Occipital lobe (tissue), 2 donors: Measurements from ENCODE around the gene HCAR1.

GRCh38 chr12:122051106-122051621 lies 27.4 kb upstream of the MLXIP start:
- RAMPAGE, long total RNA, result no peak

GRCh38 chr12:122077899-122078648 lies 482 bp upstream of the MLXIP start:
- RAMPAGE, long total RNA, result no peak

GRCh38 chr12:122093603-122094531 lies 15.3 kb downstream of the MLXIP start:
- RAMPAGE, long total RNA, result no peak

GRCh38 chr12:122136543-122137083 lies 37.4 kb downstream of the IL31 start:
- RAMPAGE, long total RNA, result no peak

- RAMPAGE, long total RNA, result no peak
These were observed 1.6 kb downstream of the LRRC43 start for GRCh38 chr12:122184475-122185041.

- RAMPAGE, long total RNA, result no peak
These were observed 2.4 kb downstream of the B3GNT4 start for GRCh38 chr12:122205858-122206407.

DNA sequence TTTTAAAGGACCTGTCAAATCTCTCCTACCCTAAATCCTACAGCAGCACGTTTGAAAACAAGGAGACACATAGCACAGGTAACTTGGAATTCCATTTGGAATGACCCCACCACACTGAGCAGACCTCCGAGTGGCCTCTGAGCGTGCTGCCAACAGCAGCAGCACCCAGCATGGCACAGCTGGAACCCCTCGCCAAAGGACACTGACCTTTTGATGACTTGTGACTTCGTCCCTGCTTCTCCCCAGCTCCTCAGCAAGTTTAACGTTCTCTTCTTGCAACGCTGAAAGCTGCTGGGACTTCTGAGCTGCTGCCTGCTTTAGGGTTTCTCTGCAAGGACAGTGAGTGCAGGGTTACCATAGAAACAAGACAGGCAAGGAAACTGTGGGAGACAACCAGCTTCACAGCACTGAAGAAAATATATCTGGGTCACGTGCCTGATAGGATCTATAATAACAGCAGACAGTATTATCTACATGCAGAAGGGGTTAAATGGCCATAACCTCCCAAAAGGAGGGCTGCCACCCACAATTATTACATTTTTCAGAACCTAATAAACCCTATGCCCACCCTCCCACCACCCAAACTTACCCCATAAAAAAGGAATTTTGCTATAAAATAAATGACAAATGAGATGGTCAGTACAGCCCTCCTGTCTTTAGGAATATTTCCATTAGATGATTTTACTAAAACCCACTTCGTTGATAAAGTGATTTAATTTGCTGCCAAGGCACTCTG lies 43.4 kb upstream of the VPS33A start:
- RAMPAGE, long total RNA, result no peak

- RAMPAGE, long total RNA, result no peak
These were observed 66.7 kb upstream of the VPS33A start for GRCh38 chr12:122332946-122333434.

GRCh38 chr12:122363732-122364273 lies 58.7 kb downstream of the CLIP1 start:
- RAMPAGE, long total RNA, result no peak

DNA sequence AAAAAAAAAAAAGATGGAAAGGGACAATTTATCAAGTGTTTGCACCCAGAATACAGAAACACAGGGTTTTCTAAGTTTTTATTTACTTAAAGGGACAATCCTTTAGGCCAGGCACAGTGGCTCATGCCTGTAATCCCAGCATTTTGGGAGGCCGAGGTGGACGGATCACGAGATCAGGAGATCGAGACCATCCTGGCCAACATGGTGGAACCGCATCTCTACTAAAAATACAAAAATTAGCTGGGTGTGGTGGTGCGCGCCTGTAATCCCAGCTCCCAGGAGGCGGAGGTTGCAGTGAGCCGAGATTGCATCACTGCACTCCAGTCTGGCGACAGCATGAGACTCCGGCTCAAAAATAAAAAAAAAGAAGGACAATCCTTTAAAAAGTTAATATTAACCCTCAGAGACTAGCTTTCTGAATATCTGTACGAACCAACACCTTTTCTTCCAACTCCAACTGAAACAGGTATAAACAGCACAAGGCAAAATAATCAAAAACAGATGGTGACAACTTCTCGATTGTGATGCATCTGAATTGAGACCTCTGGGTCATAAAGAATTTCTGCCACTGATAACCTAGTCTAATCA lies 27.9 kb downstream of the CLIP1 start:
- RAMPAGE, long total RNA, result no peak

DNA sequence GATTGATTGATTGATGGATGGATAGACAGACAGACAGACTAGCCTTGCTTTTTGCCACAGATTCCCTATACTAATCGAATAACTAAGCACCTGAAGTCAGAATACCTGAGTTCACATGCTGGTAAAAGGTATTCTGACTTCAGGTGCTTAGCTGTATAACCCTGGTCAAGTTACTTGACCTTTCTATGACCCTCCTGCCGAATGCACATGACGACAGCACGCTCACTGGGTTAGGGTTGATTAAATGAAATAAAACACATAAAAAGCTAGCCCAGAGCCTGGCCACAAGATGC lies 1.6 kb downstream of the CLIP1 start:
- RAMPAGE, long total RNA, result no peak

- RAMPAGE, long total RNA, result no peak
These were observed 878 bp downstream of the CLIP1 start for GRCh38 chr12:122421235-122422347.

- RAMPAGE, long total RNA, result no peak
These were observed 2.8 kb upstream of the ZCCHC8 start for GRCh38 chr12:122503382-122503991.

- RAMPAGE, long total RNA, result no peak
These were observed 3.6 kb upstream of the ZCCHC8 start for GRCh38 chr12:122503992-122504984.

GRCh38 chr12:122592350-122593044 lies 65.4 kb downstream of the KNTC1 start:
- RAMPAGE, long total RNA, result no peak

- RAMPAGE, long total RNA, result no peak
These were observed 4.6 kb downstream of the HCAR1 start for GRCh38 chr12:122725888-122726568.

- RAMPAGE, long total RNA, result no peak
These were observed 1.1 kb downstream of the HCAR1 start for GRCh38 chr12:122729486-122730008.

- RAMPAGE, long total RNA, result no peak
These were observed at the start of gene HCAR1 for GRCh38 chr12:122730274-122731471. Gene HCAR1, minus strand, starts transcription at chr12:122730844.

DNA sequence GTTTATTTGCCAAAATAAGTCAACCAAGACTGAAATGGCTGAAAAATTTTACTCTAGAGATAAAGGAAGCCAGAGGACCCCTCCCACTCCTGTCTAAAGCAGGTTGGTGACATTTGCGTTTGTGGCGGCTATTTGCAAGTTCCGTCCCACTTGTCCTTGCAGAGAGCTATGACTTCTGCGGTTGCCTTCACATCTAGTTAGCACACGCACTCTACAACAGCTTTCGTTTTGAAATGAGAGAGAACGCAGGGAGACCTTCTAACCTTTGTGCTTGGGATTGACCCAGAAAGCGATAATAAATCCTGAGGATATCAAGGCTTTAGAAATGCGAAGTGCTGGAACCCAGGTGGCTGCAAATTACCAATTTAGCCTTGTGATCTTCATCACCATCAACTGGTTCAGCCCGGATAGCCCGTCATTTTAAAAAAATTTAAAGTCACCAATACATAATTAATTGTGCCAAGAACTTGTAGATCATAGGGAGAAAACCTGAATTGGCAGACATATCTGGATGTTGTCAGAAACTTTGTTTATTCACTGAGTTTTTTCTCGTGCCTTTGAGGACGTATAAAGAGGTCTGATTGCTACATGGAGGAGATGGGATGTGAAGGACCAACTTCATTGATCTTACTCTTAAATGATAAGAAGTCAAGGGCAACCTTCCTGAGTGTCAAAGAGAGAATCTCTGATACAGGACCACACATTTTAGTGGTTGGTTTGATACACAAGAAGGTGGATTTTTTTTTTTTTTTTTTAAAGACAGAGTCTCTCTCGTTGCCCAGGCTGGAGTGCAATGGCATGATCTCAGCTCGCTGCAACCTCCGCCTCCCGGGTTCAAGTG lies 1.5 kb downstream of the HIP1R start:
- RAMPAGE, long total RNA, result no peak

DNA sequence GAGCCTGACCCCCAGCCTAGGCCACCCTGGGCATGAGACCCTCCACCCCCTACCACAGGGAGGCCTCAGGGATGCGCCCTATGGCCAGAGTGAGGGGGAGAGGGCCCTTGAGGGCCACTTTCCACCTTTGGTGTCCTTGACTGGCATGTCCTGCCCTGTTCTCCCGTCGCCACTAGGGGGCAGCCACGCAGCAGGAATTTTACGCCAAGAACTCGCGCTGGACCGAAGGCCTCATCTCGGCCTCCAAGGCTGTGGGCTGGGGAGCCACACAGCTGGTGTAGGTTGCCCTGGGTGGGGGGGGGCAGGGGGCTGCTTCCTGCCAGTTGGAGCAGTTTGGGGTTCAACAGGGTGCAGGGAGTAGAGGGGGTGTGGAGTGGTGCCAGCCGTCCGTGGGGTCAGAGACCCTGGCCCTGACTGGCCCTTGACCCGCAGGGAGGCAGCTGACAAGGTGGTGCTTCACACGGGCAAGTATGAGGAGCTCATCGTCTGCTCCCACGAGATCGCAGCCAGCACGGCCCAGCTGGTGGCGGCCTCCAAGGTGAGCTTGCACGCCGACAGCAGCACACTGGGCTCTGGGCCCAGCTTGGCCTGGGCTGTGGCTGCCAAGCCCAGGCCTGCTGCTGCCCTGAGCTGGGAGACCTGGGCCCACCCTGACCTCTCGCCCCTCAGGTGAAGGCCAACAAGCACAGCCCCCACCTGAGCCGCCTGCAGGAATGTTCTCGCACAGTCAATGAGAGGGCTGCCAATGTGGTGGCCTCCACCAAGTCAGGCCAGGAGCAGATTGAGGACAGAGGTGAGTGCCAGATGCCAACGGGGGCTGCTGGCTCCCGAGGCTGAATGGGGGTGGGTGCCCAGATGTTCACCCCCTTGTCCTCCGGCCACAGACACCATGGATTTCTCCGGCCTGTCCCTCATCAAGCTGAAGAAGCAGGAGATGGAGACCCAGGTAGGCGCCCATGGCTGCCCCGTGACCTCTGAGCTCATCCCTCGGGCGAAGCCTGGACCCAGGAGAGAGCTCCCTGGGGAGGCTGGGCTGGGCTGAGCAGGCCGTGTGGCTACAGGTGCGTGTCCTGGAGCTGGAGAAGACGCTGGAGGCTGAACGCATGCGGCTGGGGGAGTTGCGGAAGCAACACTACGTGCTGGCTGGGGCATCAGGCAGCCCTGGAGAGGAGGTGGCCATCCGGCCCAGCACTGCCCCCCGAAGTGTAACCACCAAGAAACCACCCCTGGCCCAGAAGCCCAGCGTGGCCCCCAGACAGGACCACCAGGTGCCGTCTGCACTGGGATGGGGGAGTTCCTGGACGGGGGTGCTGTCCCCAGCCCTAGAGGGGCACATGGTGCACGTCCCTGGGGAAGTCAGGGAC lies 25.5 kb downstream of the HIP1R start:
- RAMPAGE, long total RNA, result no peak